Frontal cortex (tissue), 2 donors: ENCODE results near the gene MLNR.

DNA sequence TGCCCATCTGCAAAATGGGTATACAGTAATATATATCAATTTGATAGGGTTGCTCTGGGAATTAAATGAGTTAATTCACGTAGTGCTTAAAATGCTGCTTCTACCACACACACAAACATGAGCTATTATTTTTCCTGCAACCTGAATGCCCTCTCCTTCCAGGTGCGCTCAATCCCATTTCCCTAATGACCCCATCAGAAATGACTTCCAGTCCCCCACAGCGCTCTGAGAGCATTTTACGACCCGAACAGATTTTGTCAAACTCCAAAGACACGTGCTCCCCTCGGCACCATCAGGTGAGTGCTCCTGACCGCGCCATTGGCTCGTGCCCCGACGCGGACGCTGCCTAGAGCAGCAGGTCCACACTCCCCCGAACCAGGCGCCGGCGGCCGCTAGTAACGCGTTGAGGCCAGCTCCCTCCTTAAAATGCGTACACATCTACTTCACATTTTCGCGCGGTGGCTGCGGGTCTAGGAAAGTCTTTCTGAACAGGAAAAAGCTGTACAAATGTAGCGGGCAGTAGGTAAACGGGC is 577 bp downstream of the ESD start:
- RAMPAGE, long total RNA: no peak

GRCh38 chr13:47546155-47546686 is 454.9 kb downstream of the SUCLA2 start:
- RAMPAGE, long total RNA: no peak

DNA sequence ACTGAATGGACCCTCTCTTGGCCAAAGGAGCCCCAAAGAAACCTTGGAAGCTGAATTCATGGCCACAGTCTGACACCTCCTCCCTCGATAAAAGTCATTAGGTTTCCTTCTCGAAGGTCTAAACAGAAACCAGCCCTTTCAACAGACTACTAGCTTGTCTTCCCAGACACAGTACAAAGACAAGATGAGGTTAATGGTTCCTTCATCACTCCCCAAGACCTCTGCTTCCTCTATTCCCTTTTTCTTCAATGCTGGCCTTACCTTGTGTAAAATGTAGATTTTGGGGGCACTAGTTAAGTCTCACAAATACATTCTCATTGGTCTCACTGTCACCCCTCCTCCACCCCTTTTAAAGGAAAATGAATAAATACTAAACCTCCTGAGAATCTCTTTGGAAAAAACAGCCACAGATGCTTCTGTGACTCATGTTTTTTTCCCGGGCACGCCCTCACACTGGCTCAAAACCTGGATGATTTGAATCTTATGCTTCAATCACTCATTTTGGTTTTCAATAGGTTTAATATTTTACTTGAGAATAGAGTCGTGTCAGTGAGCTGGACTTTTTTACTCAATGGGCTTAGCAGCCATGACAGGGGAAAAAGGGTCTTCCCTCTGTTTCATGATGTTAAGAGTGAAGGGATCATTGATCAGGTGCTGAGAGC is 65.9 kb upstream of the MED4 start:
- RAMPAGE, long total RNA: no peak

GRCh38 chr13:48232467-48232885 is 530 bp upstream of the ITM2B start:
- RAMPAGE, long total RNA: no peak

GRCh38 chr13:48233566-48233957 is 556 bp downstream of the ITM2B start:
- RAMPAGE, long total RNA: no peak

- RAMPAGE, long total RNA: no peak
These were observed 1.0 kb downstream of the ITM2B start for GRCh38 chr13:48233958-48234461.

DNA sequence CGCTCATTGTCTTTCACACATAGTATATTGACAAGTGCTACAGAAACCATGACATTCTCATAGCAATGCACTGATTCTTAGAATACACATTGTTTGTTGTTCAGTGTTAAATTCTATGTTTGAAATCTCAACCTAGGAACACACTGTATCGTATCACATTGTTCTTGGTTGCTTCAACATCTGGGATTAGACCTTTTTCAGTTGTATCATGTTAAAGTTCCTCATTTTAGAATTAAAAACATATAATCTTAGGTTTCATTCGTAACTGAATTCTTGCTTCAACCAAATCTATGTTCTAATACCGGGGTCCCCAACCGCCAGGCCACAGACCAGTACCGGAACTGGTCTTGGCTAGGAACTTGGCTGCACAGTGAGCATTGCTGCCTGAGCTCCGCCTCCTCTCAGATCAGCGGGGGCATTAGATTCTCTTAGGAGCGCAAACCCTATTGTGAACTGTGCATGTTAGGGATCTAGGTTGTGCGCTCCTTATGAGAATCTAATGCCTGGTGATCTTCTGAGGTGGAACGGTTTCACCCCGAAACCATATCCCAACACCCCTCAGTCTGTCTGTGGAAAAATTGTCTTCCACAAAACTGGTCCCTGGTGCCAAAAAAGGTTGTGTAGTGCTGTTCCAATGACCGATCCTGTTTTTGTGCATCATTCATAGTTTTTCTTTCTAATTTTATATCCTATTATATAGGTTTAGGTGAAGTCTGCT is 19.2 kb downstream of the ITM2B start:
- RAMPAGE, long total RNA: no peak

GRCh38 chr13:48262203-48262901 is 29.3 kb downstream of the ITM2B start:
- RAMPAGE, long total RNA: no peak

- RAMPAGE, long total RNA: no peak
These were observed 14.4 kb downstream of the RB1 start for GRCh38 chr13:48317812-48318433.

- RAMPAGE, long total RNA: no peak
These were observed 13.7 kb upstream of the LPAR6 start for GRCh38 chr13:48426605-48426960.

DNA sequence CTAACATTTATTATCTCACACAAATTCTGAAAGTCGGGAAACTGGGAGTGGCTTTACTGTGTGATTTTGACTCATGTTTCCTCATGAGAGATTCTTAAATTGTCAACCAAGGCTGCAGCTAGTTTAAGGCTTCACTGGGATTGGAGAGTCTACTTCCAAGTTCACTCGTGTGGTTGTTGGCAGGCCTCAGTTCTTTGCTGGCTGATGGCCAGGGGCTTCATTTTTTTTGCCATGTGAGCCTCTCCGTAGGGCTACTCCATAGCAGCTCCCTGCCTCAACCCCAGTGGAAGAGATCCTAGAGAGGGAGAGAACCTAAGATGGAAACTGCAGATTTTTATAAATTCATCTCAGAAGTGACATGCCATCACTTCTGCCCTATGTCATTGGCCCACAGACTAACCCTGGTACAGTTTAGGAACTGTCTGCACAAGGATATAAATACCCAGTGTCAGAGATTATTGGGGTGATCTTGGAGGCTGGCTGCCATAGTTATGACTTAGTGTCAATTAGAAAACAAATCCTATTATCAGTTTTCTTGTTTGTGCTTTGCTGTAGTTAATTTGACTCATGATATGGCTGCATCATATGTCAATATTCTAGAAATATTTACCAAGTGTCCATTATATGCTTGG is 24.6 kb upstream of the LPAR6 start:
- RAMPAGE, long total RNA: no peak

DNA sequence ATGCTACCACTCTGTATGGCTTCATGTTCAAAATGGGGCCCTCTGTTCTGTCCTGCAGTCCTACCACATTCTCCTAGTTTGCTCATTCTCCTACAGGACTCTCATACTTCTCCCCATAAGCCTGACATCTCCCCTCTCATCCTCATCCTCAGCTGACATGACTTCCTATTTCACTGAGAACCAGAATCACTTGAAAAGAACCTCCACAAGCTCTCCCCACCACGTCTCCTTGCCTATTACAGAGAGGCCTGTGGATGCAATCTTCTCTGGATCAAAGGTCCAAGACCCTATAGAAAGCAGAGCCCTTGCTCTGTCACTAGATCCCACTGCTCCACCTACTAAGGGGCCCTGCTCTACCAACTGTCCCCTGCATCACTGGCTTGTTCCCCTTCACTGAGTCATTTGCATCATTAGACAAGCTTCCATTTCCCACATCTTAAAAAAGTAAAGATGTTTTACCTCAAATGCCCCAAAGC is 40.9 kb downstream of the RCBTB2 start:
- RAMPAGE, long total RNA: no peak

- RAMPAGE, long total RNA: no peak
These were observed 35.0 kb upstream of the RCBTB2 start for GRCh38 chr13:48567710-48568422.

- RAMPAGE, long total RNA: no peak
These were observed 44.1 kb upstream of the RCBTB2 start for GRCh38 chr13:48577050-48577406.

GRCh38 chr13:48596036-48596491 is 57.7 kb upstream of the CYSLTR2 start:
- RAMPAGE, long total RNA: no peak

- RAMPAGE, long total RNA: no peak
These were observed 109.7 kb upstream of the MLNR start for GRCh38 chr13:49110446-49110919.

DNA sequence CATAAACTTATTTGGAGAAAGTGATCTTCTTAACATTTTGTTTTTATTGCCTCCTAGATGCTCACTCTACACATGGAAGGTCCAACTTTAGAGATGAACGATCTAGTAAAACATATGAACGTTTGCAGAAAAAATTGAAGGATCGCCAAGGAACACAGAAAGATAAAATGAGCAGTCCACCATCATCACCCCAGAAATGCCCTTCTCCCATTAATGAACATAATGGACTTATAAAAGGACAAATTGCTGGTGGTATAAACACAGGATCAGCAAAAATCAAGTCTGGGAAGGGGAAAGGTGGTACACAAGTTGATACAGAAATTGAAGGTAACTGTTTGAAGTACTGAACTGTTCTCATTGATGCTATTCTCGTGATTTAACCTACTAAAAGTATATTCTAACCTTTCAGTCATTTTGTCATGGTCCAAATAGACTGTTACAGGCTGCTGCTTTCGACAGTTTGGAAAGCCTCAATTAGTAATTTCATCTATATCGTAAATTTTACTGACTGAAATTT is 83.8 kb upstream of the MLNR start:
- RAMPAGE, long total RNA: no peak

DNA sequence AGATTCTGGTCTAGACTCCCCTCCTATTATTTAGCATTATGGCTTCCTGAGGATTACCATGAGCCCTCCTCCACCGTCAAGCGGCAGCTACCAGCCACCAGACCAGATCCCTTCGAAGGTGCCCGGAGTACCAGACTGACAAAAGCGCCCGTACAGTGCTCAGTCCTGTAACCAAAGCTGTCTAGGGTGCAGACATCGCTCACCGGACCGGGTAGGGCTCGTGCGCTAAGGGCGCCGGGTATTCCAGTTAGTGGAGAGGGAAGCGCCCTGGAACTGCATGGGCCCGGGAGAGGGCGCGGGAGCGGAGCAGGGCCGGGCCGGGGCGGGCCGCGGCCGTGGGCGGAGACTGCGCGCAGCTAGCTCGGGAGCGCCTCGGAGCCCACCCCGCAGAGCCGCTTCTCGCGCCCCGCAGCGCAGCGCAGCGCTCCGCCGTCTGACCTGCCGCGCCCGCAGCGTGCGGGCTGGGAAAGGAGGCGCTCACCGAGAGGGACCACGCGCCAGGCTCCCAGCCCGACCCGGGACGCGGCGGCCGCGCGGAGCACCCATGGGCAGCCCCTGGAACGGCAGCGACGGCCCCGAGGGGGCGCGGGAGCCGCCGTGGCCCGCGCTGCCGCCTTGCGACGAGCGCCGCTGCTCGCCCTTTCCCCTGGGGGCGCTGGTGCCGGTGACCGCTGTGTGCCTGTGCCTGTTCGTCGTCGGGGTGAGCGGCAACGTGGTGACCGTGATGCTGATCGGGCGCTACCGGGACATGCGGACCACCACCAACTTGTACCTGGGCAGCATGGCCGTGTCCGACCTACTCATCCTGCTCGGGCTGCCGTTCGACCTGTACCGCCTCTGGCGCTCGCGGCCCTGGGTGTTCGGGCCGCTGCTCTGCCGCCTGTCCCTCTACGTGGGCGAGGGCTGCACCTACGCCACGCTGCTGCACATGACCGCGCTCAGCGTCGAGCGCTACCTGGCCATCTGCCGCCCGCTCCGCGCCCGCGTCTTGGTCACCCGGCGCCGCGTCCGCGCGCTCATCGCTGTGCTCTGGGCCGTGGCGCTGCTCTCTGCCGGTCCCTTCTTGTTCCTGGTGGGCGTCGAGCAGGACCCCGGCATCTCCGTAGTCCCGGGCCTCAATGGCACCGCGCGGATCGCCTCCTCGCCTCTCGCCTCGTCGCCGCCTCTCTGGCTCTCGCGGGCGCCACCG is at the start of gene MLNR:
MLNR (plus strand) TSS at position 545 of the 1,189 bp plus-strand sequence.
- RAMPAGE, long total RNA: no peak

GRCh38 chr13:49307270-49307854 is 59.6 kb downstream of the CDADC1 start:
- RAMPAGE, long total RNA: no peak

GRCh38 chr13:49399749-49400355 is 44.0 kb downstream of the CAB39L start:
- RAMPAGE, long total RNA: no peak